Osteoblast (primary cell): ENCODE data around the genes PITX2 and UGT8.

GRCh38 chr4:110622708-110623439 is at the start of gene PITX2:
TSS of gene PITX2 (minus strand) at chr4:110623077.
- CAGE, long polyA plus RNA, result no peak
- RRBS, result 4% methylated on average over 10 of the region's 57 CpGs

GRCh38 chr4:110876715-110877290 is 253.9 kb upstream of the PITX2 start:
- CAGE, long polyA plus RNA, result no peak
- RRBS, result no CpG with 5 or more reads among the region's 7 CpGs

GRCh38 chr4:112141329-112141672 is 4.0 kb upstream of the FAM241A start:
- CAGE, long polyA plus RNA, result no peak
- RRBS, result no CpG with 5 or more reads among the region's 2 CpGs

- CAGE, long polyA plus RNA, result no peak
- RRBS, result no CpG with 5 or more reads among the region's 18 CpGs
Measured at GRCh38 chr4:112514495-112514869, 1.5 kb downstream of the NEUROG2 start.

GRCh38 chr4:112564721-112565078 is 48.7 kb upstream of the NEUROG2 start:
- CAGE, long polyA plus RNA, result no peak
- RRBS, result no CpG with 5 or more reads among the region's 17 CpGs

GRCh38 chr4:112645965-112646984 is 9.3 kb downstream of the LARP7 start:
- CAGE, long polyA plus RNA, result no peak
- RRBS, result 37% methylated on average over 3 of the region's 10 CpGs

- CAGE, long polyA plus RNA, result no peak
- RRBS, result no CpG with 5 or more reads among the region's 4 CpGs
Measured at GRCh38 chr4:112650251-112650651, 13.3 kb downstream of the LARP7 start.

DNA sequence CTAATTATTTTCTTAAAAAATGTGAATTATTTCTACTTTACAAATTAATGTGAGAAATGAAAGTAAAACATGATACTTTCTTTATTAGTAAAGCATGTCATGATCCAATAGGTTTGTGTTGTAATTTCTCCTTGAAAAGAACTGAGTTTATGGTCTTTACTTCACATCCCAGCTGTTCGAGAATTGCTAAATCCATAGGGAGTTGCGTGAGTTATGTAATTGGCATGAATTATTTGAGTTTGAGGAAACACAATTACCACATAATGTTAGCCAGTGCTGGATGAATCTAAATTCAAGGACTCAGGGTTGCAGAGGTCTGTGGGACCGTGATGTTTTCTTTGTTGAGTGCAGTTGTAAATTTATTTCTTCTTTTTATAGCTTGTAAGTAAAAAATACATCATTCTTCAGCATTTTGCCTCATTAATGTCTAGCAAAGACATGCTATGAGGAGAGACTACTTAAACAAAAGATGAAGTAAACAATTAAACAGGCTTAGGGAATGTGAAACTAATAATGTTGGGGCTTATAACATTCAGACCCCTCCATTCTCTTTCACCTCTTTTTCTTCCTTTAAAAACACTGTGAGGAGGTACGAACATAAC is 159.8 kb upstream of the ANK2 start:
- CAGE, long polyA plus RNA, result no peak
- RRBS, result no CpG with 5 or more reads among the region's 4 CpGs

DNA sequence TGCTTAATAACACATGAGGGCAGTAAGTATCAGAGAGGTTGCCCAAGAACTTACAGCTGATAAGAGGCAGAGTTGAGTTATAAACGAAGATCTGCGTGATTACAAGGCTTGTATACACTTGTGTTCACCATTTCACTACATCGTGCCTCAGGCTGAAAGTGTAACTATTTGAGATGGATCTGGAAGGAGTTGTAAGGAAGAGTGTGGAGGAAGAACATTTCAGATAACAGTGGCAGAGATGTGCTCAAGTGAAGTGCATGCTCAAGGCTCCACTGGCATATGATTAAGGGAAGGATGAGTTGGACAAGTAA is 68.6 kb upstream of the ANK2 start:
- CAGE, long polyA plus RNA, result no peak
- RRBS, result no CpG with 5 or more reads among the region's 3 CpGs

GRCh38 chr4:113470016-113470598 is 291.4 kb downstream of the CAMK2D start:
- CAGE, long polyA plus RNA, result no peak
- RRBS, result no CpG with 5 or more reads among the region's 10 CpGs

- CAGE, long polyA plus RNA, result no peak
- RRBS, result no CpG with 5 or more reads among the region's 24 CpGs
Measured at GRCh38 chr4:113759888-113760814, 1.4 kb downstream of the CAMK2D start.

- CAGE, long polyA plus RNA, result no peak
- RRBS, result no CpG with 5 or more reads among the region's 9 CpGs
Measured at GRCh38 chr4:113762477-113762721, 861 bp upstream of the CAMK2D start.

GRCh38 chr4:113845060-113845529 is 83.6 kb upstream of the CAMK2D start:
- CAGE, long polyA plus RNA, result no peak
- RRBS, result no CpG with 5 or more reads among the region's 5 CpGs

DNA sequence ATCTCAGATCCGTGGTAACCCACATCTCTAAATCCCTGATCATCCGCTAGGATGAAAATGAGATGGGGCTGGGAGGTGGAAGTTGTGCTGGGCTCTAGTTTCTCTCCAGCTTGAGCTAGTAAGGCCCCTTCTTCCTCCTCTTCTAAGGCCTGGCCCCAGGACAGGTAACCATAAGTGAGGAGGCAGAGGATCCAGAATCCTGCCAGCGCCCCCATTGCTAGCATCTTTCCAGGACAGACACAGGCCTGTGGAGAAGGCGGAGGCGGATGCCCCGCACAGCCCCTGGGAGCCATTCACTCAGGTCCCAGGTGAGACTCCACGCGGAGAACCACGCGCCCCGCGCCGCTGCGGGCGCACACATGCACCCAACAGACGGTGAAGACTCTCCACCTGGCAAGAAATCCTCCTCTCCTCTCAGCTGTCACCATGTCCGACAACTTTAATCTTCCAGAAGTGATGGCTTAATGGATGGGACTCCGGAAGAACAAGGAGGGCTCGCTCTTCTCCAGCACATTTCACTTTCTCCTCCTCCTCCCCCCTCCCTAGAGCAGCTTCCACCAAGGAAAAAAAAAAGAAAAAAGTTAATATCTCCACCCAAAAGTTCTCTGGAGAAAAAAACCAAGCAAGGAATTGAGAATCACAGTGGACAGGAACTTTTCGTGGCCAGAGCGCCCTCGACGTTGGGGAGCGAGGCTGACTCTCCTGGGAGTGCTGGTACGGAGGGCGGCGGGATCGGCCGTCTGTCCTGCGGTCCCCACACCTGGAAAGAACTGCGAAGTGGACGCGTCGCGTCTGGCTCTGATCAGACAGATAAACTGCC is 695 bp downstream of the ARSJ start:
- CAGE, long polyA plus RNA, result no peak
- RRBS, result no CpG with 5 or more reads among the region's 35 CpGs

DNA sequence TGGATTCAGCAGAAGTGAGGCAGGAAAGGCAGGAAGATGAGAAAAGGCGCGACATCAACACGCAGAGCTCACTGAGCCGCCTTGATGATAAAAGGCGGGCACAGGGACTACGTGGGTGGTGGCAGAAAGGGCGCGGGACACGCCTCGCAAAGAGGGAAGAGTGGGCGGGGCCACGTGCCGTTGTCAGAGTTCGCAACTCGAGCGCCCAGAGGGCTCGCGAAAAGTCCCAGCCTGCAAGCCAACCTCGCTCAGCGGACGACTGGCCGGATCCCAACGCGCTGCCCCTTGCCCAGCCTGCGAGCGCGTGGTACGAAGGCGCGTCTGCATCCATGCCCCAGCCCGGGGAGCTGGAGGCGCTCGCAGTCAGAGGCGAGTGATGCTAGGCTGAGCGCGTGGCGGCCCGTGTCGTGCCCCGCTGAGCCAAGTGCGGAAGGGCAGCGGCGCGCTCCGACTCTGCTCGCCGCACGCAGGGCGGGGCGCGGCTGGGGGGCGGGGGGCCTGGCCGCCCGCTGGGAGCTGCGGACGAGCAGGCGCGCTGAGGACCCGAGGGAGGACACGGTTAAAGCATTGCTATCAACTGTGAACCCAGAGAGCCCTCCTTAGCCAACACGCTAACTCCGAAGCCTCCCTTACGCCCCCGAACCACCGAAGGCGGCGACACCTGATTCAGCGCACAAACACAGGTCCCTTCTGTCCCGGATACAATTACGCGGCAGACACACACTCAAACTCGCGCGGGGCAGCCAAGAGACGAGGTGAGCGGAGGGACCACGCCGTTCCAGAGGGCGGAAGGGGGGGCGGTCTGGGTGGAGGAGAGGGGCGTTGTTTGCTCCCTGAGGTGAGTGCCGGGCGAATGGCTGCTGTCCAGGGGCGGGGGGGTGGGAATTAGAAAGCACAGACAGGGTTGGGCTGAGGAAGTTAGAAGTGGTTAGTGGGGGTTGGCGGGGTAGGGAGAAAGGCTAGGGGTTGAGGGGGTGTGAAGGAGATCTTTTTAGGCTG is at the start of gene UGT8:
TSS of gene UGT8 (plus strand) at position 588 of the 999 bp plus-strand sequence.
- CAGE, long polyA plus RNA, result no peak
- RRBS, result 4% methylated on average over 8 of the region's 85 CpGs

DNA sequence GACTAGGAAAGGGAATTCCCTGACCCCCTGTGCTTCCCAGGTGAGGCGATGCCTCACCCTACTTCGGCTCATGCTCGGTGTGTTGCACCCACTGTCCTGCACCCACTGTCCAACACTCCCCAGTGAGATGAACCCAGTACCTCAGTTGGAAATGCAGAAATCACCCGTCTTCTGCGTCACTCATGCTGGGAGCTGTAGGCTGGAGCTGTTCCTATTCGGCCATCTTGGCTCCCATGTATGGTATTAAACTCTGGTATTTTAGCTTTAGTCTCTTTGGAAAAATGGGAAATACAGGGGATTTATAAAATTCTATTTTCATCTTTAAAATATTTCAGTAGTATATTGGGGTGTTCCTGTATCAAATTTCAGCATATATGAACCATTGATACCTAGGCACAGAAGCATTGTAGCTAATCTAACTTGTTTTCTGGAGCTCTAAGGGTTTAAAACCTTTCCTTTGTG is 17.9 kb downstream of the UGT8 start:
- CAGE, long polyA plus RNA, result no peak
- RRBS, result no CpG with 5 or more reads among the region's 6 CpGs

- CAGE, long polyA plus RNA, result no peak
- RRBS, result no CpG with 5 or more reads among the region's 3 CpGs
Measured at GRCh38 chr4:118683429-118683930, 1.7 kb upstream of the METTL14 start.

- CAGE, long polyA plus RNA, result no peak
- RRBS, result no CpG with 5 or more reads among the region's 4 CpGs
Measured at GRCh38 chr4:118743892-118744241, 58.7 kb downstream of the METTL14 start.

DNA sequence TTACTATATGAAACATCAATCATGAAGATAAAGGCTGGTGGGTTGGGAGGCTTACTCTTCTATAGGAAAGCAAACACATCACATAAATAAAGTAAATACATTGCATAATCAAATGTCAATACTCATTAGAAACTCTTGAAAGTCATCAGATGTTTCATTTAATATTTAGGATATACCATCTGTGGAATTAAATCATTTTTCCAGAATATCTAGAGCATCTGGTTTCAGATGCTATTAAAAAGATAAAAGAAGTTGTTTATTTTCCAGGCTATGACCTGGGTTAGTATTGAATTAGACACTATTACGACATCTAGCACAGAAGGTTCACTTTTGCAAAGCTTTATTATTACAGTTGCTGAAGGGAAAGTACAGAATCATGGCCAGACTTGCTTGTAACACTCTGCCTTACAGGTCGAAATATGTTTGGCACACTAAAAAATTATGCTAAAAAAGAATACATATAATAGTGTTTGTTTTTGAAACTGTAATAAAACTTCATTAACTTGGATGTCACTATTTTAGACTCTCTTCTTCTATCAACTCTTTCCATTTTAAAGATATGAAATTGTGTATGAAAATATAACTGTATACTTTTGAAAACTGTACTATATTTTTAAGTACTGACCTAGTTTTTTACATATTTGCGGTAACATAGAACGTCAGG is 72.7 kb downstream of the METTL14 start:
- CAGE, long polyA plus RNA, result no peak
- RRBS, result no CpG with 5 or more reads among the region's 4 CpGs

- CAGE, long polyA plus RNA, result no peak
- RRBS, result no CpG with 5 or more reads among the region's 4 CpGs
Measured at GRCh38 chr4:118889329-118889754, 688 bp downstream of the SYNPO2 start.